Mesenchymal stem cell of the bone marrow (primary cell): ENCODE data around the gene NANS.

- CAGE, long polyA plus RNA: no peak
These were observed 115.4 kb downstream of the HSD17B3 start for GRCh38 chr9:96186479-96187063.

GRCh38 chr9:96344487-96345224 is 38.9 kb downstream of the SLC35D2 start:
- CAGE, long polyA plus RNA: no peak

DNA sequence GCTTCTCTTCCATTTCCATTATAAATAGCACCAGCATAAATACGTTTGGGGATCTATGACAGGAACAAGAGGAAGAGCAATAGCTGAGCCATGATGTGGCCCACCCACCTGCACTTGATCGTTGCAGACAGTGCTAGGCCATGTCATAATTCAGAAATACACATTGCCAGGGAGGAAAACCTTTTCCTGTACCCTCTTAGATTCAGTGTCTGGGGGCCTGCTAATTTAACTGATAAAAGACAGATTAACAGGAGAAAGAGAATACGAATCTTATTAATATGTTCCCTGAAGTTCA is 37.6 kb downstream of the SLC35D2 start:
- CAGE, long polyA plus RNA: no peak

- CAGE, long polyA plus RNA: no peak
These were observed 532 bp downstream of the ZNF367 start for GRCh38 chr9:96417647-96418028.

DNA sequence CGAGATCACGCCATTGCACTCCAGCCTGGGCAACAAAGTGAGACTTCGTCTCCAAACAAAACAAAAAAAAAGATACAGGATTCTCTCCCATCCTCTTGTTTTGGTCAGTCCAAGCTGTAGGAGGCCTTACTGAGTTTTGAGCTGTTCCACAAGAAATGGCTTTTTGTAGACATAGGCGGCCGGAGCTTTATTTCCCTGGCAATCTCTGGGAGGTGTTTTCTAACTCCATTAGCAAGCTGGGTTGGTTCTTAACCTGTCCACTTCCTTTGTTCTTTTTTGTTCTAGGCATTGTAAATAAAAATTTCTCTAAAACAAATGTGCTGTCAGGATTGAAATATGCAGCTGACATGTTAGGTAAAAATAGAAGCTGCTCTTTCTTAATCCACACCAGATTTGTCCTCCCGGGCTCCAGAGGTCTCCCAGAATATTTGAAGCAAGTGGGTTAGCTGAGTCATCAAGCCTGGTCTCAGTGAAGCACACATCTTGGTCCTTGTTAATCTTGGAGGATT is 36.2 kb downstream of the HABP4 start:
- CAGE, long polyA plus RNA: no peak

DNA sequence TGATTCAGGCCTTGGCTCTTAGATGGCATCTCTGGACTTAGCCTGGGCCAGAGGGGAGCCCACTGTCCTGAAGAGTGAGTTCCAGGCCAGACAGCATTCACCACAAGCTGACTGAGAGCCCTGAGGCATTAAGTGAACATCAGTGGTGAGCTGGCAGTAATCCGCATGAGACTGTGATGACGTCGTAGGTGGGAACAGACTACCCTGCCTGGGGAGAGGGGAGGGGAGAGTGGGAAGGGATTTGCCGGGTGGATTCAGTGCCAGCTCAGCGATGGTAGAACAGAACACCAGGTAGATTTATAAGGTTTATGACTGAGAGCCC is 5.5 kb upstream of the ZNF782 start:
- CAGE, long polyA plus RNA: no peak

GRCh38 chr9:96874699-96875727 is 20.7 kb upstream of the ZNF782 start:
- CAGE, long polyA plus RNA: no peak

- CAGE, long polyA plus RNA: no peak
These were observed 88.1 kb upstream of the CCDC180 start for GRCh38 chr9:97219333-97219708.

DNA sequence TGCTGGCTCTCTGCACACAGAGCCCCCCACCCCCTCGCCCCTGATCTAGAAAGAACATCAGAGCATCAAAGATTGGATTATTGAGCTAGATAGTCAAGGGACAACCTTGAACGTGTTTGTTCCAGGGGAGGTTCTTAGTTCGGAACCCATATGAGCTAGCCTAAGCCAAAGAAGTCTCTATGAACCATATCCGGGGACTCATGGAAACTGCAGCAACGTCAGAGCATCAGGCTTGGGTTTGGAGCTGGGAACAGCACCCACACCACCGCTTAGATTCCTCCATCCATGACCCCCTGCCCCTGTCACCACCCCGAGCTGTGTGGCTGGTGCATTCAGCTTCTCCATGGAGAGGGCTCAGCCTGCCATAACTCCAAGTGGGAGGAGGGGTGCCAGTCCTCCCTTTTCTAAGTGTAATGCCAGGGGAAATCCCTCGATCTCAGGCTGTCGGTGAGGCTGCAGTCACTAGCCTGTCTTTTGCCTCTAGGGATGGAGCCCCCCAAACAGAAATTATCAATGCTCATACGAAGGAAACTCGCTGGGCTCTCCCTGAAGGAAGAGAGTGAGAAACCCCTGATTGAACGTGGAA is 37.7 kb upstream of the TDRD7 start:
- CAGE, long polyA plus RNA: no peak

GRCh38 chr9:97602020-97602764 is 31.0 kb downstream of the TSTD2 start:
- CAGE, long polyA plus RNA: no peak

GRCh38 chr9:97623880-97624446 is 9.2 kb downstream of the TSTD2 start:
- CAGE, long polyA plus RNA: no peak

- CAGE, long polyA plus RNA: no peak
These were observed 26.7 kb downstream of the NCBP1 start for GRCh38 chr9:97660252-97660758.

- CAGE, long polyA plus RNA: no peak
These were observed 21.1 kb downstream of the XPA start for GRCh38 chr9:97675980-97676551.

DNA sequence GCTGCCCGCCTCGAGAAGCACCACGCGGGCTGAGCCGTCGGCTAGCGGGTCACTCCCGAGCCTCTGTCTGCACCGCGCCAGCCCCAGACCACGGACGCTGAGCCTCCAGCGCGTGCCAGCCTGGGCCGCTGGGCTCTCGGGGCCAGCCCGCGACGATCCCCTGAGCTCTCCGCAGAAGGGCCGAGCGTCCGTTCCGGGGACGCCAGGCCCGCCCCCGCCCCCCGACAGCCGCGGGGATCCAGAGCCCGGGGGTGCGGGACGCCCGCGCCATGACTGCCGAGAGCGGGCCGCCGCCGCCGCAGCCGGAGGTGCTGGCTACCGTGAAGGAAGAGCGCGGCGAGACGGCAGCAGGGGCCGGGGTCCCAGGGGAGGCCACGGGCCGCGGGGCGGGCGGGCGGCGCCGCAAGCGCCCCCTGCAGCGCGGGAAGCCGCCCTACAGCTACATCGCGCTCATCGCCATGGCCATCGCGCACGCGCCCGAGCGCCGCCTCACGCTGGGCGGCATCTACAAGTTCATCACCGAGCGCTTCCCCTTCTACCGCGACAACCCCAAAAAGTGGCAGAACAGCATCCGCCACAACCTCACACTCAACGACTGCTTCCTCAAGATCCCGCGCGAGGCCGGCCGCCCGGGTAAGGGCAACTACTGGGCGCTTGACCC is 750 bp downstream of the FOXE1 start:
- CAGE, long polyA plus RNA: no peak

- CAGE, long polyA plus RNA: no peak
These were observed 32.1 kb downstream of the ANP32B start for GRCh38 chr9:98014817-98015987.

DNA sequence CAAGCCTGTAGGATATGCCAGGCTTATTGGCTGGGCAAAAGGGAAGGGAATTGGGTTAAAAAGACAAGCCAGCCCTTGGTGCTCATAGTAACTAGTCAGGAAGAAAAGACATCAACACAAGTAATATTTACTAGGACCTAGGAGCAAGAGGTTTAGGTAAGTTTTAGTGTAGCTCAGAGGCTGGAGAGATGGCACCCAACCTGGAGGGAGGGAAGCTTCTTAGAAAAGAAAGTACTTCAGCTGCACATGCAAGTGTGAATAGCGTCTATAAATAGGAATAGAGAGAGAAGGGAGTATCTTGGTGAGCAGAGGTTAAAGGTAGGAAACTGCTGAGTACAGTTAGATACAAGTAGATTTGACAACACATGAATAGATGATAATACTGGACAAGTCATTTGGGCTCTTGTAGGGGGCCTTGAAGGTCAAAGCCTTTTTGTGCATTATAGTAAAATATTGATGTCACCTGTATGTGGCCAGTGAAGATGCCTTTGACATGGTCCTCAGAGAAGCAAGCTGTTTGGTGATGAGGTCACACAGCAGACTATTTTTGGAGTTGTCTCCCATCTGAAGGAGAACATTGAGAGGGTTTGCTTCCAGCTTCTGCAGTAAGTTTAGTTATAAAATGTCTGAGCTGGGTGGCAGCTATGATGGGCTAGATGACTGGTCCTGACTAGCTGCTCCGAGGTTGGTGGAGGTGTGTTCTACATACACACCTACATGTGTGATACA is 34.2 kb downstream of the ANP32B start:
- CAGE, long polyA plus RNA: no peak

GRCh38 chr9:98056027-98056814 is at the start of gene NANS:
Gene NANS, plus strand, starts transcription at chr9:98056732.
- CAGE, long polyA plus RNA: no peak

DNA sequence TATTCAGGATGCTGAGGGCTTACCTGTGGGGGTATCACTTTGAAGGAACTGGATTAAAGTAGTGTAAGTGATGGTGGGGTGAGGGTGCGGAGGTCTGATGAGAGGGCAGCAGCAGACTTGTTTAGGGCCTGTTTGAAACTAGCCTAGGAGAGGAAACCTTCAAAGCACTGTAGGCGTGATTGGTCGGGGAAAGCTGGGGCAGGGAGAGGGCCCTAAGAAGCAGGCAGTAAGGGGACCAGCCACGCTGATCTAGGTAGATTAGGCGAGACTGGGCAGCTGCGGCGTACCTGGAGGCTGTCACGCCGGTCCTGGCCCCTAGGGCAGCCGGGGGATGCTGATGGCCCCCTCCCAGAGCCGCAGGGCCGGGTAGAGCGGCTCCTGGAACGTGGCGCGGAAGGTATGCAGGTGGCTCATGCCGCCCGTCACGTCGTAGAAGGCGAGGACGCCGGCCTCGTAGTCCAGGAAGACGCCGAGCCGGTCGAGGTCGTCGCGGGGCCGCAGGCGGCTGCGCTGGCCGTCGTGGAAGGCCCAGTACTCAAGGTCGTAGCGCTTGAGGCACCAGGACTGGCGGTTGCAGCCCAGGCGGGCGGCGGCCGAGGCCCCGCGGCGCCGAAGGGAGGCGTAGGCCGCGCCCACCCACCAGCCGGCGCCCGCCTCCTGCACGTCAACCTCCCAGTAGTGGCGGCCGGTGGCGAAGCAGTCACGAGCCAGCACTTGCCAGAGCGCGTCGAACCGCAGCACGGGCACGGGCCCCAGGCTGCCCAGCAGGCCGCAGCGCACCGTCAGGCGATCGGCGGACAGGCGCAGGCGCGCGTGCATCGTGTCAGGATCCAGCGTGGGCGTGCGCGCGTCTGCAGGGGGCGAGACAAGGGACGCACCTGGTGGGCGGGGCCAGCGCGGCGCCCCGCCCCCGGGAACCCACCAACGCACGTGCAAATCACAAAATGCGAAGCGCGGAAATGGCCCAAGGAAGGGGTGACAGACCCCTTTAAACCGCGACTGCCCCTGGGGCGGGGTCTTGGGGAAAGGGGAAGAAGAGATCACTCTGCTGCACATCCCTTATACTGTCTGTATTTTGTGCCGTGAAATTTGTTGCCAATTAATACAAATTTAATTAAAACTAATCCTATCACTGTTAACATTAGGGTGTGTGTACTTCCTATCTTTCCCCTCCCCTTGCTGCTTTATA is 31.0 kb downstream of the NANS start:
- CAGE, long polyA plus RNA: no peak

DNA sequence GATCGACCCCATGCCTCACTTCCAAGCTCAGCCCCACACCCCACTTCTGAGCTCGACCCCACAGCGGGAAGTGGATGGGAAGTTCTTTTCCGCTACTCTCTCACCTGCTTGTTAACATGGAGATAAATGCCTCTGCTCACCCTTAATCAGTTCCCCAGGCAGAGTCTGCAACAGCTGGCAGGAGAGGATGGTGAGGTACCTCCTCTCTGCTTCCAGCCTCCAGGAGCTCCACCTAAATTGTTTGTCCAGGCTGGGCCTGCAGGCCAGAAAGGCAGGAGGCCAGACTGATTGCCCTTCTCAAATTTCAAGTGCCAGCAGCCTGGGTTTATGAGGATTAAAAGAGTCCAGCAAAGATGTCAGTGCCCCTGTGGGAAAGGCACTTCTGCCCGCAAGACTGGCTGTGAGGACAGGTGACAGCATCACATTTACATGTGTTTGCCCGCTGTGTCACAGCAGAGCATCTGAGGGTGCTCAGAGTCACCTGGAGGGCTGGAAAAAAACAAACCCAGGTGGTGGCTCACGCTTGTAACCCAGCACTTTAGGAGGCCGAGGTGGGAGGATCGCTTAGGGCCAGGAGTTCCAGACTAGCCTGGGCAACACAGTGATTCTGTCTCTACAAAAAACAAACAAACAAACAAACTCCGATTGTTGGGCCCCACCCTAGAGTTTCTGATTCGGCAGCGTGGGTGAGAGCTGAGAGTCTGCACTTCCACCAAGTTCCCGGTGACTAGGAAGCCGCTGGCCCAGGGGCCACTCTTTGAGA is 19.7 kb downstream of the CORO2A start:
- CAGE, long polyA plus RNA: no peak

DNA sequence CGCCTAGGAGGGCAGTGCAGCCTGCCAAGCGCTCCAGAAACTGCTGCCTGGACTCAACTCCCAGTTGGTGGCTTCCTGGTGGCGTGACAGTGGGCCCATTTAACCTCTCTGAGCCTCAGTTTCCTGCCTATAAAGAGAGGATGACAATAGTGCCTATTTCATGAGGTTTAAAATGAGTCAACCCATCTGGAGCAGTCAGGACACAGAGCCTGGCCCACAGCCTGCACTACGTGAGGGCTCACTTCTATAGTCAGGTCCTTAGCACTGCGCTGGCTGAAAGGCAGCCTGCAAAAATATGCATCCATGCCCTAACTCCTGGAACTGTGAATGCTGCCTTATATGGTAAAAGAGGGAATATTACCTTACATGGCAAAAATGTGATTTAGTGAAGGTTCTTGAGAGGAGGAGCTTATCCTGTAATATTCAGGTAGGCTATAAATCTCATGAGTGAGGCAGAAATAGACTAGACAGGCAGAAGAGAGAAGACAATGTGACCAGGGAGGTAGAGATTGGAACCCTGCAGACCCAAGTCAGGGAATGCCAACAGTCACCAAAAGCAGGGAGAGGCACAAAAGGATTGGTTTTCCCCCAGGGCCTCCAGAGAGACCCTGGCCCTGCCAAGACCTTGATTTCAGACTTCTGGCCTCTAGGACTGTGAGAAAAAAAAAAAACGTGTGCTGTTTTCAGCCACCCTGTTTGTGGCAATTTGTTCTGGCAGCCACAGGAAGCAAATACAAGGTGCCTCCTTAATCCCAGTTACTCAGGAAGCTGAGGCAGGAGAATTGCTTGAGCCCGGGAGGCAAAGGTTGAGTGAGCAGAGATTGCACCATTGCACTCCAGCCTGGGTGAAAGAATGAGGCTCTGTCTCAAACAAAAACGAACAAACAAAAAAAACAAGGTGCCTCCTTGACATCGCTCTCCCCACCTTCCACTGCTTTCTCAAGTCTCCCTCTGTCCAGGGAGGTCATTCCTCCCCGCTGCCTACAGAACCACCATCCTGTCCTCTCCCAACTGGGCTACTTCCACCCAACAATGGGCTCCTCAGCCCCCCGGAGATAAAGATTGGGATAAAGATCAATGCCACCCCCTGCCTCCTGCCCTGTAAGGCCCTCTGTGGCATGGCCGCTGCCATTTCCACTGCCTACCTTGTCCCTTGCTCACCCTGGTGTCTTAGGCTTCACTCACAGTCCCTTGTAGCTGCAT is 98.2 kb downstream of the GABBR2 start:
- CAGE, long polyA plus RNA: no peak